MCF 10A (cell line): ENCODE measurements around the genes GJA1 and SERINC1.

- PRO-cap, result no peak
- RRBS, result no CpG with 5 or more reads among the region's 18 CpGs
Measured at GRCh38 chr6:119566625-119567216, 217.2 kb upstream of the MAN1A1 start.

- PRO-cap, result bidirectional peak, plus-strand start at chr6:119830801, minus-strand start at chr6:119830604
- RRBS, result no CpG with 5 or more reads among the region's 5 CpGs
Measured at GRCh38 chr6:119830283-119831353, 481.1 kb upstream of the MAN1A1 start.

- PRO-cap, result no peak
- RRBS, result no CpG with 5 or more reads among the region's 6 CpGs
Measured at GRCh38 chr6:121435392-121436026, at the start of gene GJA1. GJA1 (plus strand) TSS chr6:121435646.

GRCh38 chr6:121437685-121438869, 2.6 kb downstream of the GJA1 start:
- PRO-cap, result no peak
- RRBS, result no CpG with 5 or more reads among the region's 24 CpGs

- PRO-cap, result no peak
- RRBS, result no CpG with 5 or more reads among the region's 2 CpGs
Measured at GRCh38 chr6:121522196-121522645, 86.8 kb downstream of the GJA1 start.

DNA sequence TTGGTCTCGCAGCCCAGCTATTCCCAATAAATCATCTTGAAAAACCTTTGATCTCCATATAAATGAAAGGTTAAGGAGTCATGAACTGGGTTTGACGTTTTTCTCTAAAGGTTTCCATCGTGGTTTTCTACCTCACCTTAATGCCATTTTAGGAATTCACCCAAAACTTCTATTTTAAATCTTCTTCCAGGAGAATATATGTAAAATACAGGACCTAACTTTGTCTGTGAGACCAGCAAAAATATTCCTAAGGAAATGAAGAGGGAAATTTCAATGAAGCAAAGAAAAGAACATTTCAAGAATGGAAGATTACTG, 180.2 kb downstream of the GJA1 start:
- PRO-cap, result no peak
- RRBS, result no CpG with 5 or more reads among the region's 3 CpGs

DNA sequence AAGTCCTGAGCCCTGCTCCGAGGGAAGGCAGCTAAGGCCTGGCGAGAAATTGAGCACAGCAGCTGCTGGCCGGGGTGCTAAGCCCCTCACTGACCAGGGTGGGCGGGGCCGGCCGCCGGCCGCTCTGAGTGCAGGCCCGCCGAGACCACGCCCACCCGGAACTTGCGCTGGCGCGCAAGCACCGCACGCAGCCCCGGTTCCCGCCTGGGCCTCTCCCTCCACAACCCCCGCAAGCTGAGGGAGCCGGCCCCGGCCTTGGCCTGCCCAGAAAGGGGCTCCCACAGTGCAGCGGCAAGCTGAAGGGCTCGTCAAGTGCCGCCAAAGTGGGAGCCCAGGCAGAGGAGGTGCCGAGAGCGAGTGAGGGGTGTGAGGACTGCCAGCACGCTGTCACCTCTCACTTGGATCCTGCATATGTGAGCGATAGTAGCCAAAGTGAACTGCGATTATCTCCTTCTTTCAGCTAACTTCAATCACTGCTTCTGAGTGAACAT, 251.2 kb downstream of the GJA1 start:
- PRO-cap, result no peak
- RRBS, result 43% methylated on average over 2 of the region's 30 CpGs

GRCh38 chr6:121767119-121767852, 331.8 kb downstream of the GJA1 start:
- PRO-cap, result no peak
- RRBS, result no CpG with 5 or more reads among the region's 4 CpGs

GRCh38 chr6:121932520-121933101, 466.8 kb upstream of the HSF2 start:
- PRO-cap, result no peak
- RRBS, result no CpG with 5 or more reads among the region's 7 CpGs

DNA sequence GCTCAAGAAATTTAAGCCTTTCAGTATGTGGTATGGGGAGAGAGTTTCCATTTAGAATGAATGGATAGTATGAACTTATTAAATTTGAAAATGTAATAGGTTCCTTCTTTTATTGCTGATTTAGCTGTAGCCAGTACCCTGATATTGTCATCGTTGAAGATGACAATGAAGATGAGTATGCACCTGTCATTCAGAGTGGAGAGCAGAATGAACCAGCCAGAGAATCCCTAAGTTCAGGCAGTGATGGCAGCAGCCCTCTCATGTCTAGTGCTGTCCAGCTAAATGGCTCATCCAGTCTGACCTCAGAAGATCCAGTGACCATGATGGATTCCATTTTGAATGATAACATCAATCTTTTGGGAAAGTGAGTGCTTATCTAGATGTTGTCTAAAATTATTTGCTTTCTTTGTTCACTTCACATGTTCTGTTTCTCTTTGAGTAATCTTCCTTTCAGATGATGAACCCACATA, 23.2 kb downstream of the HSF2 start:
- PRO-cap, result no peak
- RRBS, result no CpG with 5 or more reads among the region's 1 CpG

- PRO-cap, result bidirectional peak, plus-strand start at chr6:122471236, minus-strand start at chr6:122471094; bidirectional peak, plus-strand start at chr6:122471934, minus-strand start at chr6:122471807
- RRBS, result no CpG with 5 or more reads among the region's 53 CpGs
Measured at GRCh38 chr6:122470959-122472160, at the start of gene SERINC1. SERINC1 (minus strand) TSS chr6:122471807.

DNA sequence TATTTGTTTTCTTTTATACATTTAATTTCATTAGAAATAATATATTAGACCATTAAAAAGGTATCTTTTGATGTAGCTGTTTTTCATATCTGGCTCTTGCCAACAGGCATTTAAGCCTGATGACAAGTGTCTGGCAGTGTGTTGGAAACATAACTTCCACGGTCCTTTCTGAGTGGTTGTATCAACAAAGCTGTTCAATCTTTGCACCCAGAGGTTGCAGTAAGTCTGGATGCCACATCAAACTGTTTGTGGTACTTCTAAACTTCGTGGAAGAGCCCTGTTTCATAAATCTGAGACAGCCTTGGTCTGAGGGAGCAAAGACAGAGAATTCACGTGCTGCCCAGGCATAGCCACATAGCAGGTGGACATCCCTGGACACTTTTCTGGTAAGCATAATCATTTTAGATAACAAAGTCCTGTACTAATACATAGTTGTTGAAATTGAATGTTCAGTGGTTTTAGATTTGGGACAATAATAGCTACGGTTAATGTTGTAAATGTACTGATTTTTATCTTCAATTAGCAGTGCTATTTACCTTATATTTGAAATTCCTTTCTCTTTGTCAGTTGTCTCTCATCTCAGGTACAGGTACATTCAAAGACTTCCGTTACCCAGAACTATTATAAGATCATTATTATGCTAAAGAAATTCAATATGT, 197.2 kb downstream of the TRDN start:
- PRO-cap, result no peak
- RRBS, result no CpG with 5 or more reads among the region's 5 CpGs

- PRO-cap, result no peak
- RRBS, result no CpG with 5 or more reads among the region's 6 CpGs
Measured at GRCh38 chr6:123570732-123571231, 66.0 kb downstream of the TRDN start.

GRCh38 chr6:123587566-123587765, 49.3 kb downstream of the TRDN start:
- PRO-cap, result no peak
- RRBS, result no CpG with 5 or more reads among the region's 4 CpGs

- PRO-cap, result no peak
- RRBS, result no CpG with 5 or more reads among the region's 4 CpGs
Measured at GRCh38 chr6:123636255-123636738, 453 bp downstream of the TRDN start.

GRCh38 chr6:124964622-124965195, 2.5 kb downstream of the RNF217 start:
- PRO-cap, result no peak
- RRBS, result no CpG with 5 or more reads among the region's 4 CpGs

- PRO-cap, result no peak
- RRBS, result no CpG with 5 or more reads among the region's 3 CpGs
Measured at GRCh38 chr6:124999006-124999488, 36.8 kb downstream of the RNF217 start.

GRCh38 chr6:125219604-125220205, 66.1 kb downstream of the TPD52L1 start:
- PRO-cap, result no peak
- RRBS, result no CpG with 5 or more reads among the region's 5 CpGs

- PRO-cap, result no peak
- RRBS, result no CpG with 5 or more reads among the region's 4 CpGs
Measured at GRCh38 chr6:125639624-125640160, 109.7 kb upstream of the HEY2 start.

DNA sequence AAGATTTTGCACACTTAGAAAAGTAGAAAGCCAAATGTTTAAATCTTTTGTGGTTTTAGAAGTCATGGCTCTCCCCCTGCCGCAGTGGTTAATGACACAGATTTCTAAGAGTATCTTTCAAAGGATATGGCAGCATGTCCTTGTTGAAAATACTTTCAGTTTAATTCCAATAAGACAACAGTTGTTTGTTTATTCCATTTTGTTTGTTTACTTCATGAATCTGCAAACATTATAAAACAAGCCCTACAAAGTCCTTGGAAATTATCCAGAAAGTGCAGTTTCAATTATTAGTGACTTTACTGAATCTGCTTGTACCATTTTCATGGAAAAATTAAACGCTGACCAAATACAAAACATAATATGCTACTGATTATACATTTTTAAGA, 3.3 kb downstream of the HEY2 start:
- PRO-cap, result no peak
- RRBS, result no CpG with 5 or more reads among the region's 2 CpGs